Helper T cell (primary cell): Measurements from ENCODE around the gene OTOR.

- PRO-cap, 2 experiments: no peak in any of the 2 experiments
Observed at GRCh38 chr20:10447096-10447571, 12.0 kb downstream of the SLX4IP start.

DNA sequence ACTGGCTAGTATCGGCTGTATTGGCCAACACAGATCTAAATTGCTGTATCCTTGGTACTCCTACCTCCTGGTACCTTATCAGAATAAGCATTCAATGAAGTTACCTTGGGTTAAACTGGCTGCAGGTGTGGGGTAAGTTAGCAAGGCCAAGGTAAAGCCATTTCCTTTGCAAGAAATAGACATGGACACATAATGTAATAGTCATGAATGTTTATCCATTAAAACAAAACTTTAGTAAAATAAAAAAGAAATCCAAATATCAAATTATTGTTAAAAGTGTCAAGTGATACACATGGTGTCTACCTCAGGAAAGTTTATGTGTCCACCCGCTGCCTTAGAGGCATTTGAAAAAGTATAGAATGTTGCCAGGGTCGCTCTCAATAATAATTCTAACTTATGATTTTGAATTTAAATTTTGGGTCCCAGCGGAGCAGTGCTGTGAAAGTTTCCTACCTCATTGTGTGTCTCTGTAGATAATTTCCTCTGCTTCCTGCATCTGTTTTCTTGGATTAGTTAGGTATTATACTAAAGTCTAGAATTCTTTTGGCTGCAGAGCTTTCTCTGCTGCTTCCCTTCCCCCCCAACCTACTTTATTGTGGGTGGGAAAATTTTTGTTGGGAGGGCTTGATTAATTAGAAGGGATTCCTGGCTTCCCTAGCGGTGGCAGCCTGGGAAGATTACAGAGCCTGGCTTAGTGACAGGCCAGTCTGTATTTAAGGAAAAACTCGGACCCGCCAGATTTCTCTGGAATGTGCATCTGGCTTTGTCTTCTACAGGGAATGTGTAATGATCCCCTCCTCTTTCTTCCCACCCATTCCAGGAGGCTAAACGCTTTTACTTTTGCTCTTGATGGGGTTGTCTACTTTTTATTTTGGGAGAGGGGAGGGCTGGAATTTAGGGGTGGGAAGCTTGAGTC is 31.0 kb downstream of the SLX4IP start:
- PRO-cap, 2 experiments: no peak in any of the 2 experiments

DNA sequence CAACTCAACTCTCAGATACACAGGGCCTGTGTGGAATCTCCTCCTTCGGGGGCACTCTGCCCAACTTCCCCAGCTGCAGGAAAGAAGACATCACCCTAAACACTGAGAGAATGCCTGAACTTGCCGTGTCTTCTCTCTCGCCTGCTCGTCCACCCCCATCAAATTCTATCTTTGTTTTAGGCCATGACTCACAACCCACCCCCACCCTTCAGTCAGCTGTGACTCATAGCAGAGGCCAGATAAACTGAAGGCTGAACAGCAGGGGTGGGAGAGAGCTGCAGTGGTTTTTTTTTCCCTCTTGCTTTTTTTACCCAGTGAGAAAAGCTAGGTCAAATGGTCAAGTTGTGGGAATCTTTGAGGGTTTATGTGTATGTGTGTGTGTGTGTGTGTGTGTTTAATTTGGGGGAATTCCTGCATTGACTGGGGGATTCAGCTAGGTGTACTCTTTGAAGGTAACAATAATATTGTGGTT is 593.5 kb upstream of the JAG1 start:
- PRO-cap, 2 experiments: no peak in any of the 2 experiments

GRCh38 chr20:11890259-11891129 is 27.2 kb upstream of the BTBD3 start:
- PRO-cap, 2 experiments: no peak in any of the 2 experiments

DNA sequence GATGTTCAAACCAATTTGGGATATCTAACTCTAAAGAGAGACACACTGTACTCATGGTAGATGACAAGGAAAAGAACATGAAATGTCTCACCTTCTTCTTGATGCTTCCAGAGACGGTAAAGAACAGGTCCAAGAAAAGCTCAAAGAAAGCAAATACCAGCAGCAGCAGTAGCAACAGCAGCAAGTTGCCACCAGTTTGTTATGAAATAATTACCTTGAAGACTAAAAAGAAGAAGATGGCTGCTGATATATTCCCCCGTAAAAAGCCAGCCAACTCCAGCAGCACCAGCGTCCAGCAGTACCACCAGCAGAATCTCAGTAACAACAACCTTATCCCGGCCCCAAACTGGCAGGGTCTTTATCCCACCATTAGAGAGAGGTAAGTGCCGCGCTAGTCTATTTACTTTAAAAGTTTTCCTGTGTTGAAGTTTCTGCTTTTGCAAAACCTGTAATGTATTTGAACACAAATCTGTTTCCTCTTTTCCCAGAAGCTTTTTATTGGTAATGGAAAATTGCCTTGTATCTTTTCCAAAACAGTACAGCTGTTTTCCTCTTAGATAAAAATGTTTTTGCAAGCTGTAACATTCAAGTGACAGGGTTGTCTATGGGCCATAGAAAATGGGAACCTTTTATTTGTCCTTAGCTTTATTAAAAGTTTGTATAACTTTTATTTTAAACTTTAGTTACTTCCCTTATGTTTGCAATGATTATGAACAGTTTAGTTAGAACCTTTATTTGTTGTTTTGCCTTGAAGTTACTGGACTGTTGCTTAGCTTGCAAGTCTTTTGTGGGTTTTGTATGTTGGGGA is 734 bp downstream of the BTBD3 start:
- PRO-cap, 2 experiments: no peak in any of the 2 experiments

DNA sequence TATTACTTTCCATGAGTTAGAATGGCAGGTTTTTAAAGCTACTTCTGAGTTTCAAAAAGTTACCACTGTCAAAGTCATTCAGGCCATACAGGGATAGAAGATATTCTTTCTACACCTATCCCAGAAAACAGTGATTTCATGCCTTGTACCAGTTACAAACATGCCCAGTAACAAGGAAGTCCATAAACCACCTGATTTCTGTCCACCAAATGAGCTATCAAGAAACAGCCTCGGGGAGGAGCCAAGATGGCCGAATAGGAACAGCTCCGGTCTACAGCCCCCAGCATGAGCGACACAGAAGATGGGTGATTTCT is 426.5 kb upstream of the SPTLC3 start:
- PRO-cap, 2 experiments: no peak in any of the 2 experiments

DNA sequence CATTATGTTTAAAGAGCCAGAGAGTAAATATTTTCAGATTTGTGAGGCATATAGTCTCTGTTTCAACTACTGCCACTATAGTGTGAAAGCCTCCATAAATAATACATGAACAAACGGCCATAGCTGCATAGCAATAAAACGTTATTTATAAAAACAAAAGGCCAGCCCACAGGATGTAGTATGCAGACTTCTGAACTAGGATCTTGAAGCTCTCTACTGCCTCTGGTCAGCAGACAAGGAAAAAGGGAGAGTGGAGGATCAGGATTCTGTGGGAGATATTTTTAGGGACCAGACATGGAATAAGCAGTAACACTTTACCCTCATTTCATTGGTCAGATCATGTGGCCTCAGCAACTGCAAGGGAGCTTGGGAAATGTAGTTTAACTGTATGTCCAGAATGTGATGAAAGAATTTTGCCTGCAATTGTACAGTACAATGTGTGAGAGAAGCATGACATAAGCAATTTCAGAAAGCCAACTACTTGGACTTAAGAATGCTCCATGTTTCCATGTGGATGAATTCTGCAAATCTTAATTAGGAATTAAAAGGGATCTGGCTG is 414.1 kb upstream of the SPTLC3 start:
- PRO-cap, 2 experiments: no peak in any of the 2 experiments

DNA sequence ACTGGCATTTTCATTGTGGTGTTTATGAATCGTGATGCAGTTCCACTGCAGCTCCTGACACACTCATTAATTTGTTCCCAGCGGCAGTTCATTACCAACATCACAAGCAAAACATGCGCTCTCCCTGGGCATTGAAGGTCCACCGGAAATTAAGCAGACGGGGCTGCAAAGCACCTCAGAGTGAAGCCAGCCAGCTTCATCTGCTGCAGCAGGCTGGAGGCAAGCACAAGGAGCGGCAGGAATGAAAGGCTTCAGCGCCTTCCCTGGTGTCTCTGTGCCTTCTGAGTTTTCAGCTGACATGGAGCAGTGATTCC is 246.1 kb upstream of the SPTLC3 start:
- PRO-cap, 2 experiments: no peak in any of the 2 experiments

GRCh38 chr20:13274335-13274972 is 53.4 kb downstream of the ISM1 start:
- PRO-cap, 2 experiments: no peak in any of the 2 experiments

DNA sequence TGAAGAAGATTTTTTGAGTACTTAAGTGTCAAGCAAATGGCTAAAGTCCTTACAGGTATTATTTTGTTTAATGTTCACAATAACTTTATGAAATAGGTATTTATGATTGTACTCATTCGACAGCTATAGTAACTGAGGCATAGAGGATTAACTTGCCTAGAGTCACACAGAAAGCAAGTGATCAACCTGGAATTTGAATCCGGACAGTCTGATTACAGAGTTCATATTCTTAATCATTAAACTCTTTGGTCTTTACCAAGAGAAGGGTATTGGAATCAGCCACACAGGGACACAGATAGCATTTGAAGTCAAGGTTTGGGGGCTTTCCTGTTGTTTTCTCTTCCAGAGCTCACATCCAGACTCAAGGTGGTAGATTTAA is 69.6 kb downstream of the ISM1 start:
- PRO-cap, 2 experiments: no peak in any of the 2 experiments

GRCh38 chr20:13424213-13424739 is 203.2 kb downstream of the ISM1 start:
- PRO-cap, 2 experiments: no peak in any of the 2 experiments

DNA sequence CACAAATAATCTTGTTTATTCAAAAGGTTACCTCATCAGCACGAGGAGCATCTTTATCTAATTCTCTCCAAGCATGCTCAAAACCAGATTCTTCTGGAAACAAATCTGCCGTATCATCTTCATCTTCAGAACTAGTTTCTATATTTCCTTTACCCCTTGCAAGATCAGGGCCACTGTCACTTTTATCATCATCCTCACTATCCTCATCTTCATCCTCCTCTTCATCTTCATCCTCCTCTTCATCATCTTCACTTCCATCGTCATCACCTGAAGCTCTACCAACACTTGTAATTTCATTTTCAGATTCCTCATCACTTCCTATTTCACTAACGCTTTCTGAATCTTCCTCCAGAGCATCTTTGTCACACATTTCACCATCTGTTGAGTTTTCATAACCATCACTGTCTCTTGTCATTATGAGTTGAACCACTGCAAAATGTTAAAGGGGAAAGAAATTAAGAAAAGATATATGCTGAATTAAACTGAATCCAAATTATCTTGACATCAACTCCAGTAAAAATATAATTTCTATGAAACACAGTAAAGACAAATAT is 8.8 kb downstream of the ESF1 start:
- PRO-cap, 2 experiments: no peak in any of the 2 experiments

DNA sequence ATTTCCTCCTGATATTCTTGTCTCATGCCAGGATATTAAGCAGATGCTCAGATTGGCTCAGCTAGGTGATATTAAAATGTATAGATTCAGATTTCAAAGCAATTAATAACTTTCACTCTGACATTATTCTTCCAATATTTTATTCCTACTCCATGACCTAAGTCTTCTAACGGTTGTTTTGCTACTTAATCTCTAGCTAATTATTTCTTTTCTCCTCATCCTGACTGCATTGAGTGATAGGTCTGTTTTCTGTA is 50.7 kb downstream of the FLRT3 start:
- PRO-cap, 2 experiments: no peak in any of the 2 experiments

- PRO-cap, 2 experiments: no peak in any of the 2 experiments
Observed at GRCh38 chr20:16450950-16451560, 122.2 kb downstream of the KIF16B start.

DNA sequence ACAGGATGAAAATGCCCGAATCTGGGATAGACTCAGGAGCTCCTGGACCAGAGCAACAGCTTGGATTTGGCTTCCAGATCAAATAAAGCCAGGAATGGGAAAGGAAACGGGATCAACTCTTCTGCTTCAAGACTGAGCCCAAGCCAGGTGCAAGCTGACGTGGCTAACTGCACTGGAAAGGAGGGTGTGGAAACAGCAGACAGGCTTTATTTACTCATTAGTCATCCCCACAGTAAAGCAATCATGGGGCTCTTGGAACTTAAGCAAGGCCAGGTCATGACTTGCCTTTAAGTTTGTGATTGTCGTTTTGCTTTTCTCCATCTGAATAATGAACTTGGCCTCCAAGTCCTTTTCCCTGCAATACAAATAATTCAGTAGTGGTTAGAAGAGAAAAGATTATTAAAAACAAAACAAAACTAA is 45.2 kb downstream of the KIF16B start:
- PRO-cap, 2 experiments: no peak in any of the 2 experiments

GRCh38 chr20:16530133-16530506 is 43.1 kb downstream of the KIF16B start:
- PRO-cap, 2 experiments: no peak in any of the 2 experiments

DNA sequence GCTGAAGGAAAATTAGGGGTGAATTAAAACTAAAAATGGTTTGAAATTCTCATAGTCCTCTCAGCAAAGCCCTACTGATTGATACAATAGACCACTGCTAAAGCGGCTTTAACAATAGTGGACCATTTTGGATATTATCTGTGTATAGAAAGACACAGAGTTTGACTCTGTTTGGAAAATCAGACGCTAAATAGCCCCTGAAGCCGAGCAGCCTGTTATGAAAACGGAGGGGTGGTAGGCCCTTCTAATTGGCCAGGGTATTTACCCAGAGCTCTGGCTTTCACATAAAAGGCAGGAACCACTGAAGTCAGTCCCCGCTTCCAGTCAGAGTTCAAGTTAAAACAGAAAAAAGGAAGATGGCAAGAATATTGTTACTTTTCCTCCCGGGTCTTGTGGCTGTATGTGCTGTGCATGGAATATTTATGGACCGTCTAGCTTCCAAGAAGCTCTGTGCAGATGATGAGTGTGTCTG is at the start of gene OTOR:
OTOR (plus strand) TSS at position 313 of the 472 bp plus-strand sequence.
- PRO-cap, 2 experiments: no peak in any of the 2 experiments

DNA sequence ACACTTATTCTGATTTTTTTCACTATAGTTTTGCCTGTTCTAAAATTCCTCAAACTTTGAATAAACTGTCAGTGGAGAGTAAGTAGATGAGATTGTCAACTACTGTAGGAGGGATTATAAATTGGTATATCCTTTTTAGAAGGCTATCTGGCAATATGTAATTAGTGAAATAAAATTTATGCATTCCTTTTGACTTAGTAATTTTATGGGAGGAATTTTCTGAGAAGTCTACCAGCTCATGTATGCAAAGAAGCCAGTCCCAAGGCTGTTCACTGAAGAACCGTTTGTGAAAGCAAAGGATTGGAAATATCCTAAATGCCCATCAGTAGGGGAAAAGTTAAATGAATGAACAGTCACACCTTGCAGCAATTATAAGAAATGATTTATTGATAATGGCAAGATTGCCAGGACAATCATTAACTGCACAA is 4.7 kb upstream of the DSTN start:
- PRO-cap, 2 experiments: no peak in any of the 2 experiments

DNA sequence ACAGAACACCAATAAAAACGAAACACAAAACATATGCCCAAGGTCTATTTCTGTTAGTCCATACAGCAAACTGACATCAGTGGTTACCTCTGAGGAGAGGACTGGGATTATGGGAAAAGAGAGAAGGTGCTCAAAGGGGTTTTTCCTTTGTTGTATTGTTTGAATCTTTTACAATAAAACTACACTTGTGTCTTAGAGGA is 4.4 kb upstream of the DSTN start:
- PRO-cap, 2 experiments: no peak in any of the 2 experiments

DNA sequence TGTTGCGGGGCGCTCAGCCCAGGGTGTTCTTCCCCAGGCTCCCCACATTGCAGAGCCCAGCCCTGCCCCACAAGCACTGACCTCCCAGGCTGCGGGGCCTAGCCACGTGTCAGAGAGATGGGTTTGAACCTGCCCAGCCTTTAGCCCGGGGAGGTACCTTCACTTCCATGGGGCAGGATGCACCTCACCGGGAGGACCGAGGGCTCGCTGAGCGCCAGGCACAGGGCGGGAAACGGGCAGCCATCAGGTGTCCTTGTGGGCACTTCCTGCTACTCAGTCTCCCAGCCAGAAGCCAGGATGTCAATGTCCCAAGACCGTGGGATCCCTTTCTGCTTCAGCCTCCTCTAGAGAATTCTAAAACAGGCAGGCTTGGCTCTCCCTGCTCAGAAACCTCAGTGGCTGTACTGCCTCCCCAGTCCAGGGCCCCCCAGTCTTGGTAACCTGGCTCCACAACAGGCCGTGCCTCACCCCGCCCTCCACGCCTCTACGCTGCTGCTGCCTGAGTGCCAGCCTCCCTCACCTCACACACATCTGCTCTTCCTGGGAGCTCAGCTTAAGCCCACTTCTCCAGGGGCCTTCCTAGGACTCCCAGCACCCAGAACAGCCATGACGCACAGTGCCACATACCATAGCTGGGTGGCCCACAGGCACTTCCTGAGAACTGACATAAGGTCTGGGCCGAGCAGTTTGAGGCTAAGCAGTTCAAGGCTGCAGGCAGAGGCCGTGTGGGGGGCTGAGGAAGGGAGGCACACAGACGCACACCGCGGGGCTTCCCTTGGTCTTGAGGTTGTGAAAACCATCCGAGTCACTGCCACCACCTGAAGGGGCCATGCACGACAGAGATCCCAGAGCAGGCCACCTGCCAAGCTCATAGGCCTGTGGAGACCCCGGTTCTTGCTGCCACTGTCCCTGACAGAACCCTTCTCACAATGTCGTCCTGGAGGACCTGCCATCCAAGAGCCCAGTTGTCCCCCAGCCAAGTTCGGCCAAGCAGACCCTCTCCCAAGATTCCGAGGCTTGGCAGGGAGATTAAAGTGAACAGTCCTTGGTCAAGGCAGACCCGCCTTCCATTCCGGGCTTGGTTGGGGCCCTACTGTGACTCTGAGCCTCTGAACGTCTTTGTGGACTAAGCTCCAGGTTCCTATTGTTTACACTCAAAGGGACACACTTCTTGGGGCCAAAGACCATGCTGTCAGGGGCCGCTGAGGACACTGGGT is 42.5 kb downstream of the DSTN start:
- PRO-cap, 2 experiments: peak in 2 of 2 experiments; most common plus-strand start position 696 of the sequence (in 2); most common minus-strand start position 533 of the sequence (in 1)